Skeletal muscle cell (primary cell): ENCODE results near the gene ENSG00000226690.

- RRBS = no CpG with 5 or more reads among the region's 2 CpGs
Observed at GRCh38 chr7:11522063-11522514, 309.9 kb downstream of the THSD7A start.

GRCh38 chr7:11620893-11621490, 211.0 kb downstream of the THSD7A start:
- RRBS = no CpG with 5 or more reads among the region's 7 CpGs

- RRBS = 3% methylated on average over 10 of the region's 50 CpGs
Observed at GRCh38 chr7:12111279-12112224, 99.5 kb upstream of the TMEM106B start.

GRCh38 chr7:12504386-12504585, at the start of gene ENSG00000226690:
ENSG00000226690 (plus strand) TSS chr7:12504441.
- RRBS = no CpG with 5 or more reads among the region's 1 CpG

GRCh38 chr7:12685482-12686116, 1.8 kb upstream of the ARL4A start:
- RRBS = no CpG with 5 or more reads among the region's 15 CpGs

- RRBS = no CpG with 5 or more reads among the region's 4 CpGs
Observed at GRCh38 chr7:13017215-13017930, 329.9 kb downstream of the ARL4A start.

- RRBS = no CpG with 5 or more reads among the region's 22 CpGs
Observed at GRCh38 chr7:13806524-13807096, 182.9 kb downstream of the ETV1 start.

GRCh38 chr7:13990027-13990260, 478 bp upstream of the ETV1 start:
- RRBS = no CpG with 5 or more reads among the region's 8 CpGs

- RRBS = no CpG with 5 or more reads among the region's 2 CpGs
Observed at GRCh38 chr7:14238113-14238425, 248.6 kb upstream of the ETV1 start.

DNA sequence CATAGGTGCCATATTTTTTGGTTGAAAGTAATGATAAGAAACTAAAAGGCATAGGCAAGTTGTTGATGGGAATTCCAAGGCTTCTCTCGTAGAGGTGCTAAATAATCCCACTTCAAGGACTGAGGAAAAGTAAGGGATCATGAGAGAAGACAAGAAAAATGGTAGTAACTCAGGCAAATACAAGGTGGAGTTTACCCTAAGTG, 23.9 kb downstream of the AGMO start:
- RRBS = no CpG with 5 or more reads among the region's 1 CpG

GRCh38 chr7:15667859-15668323, 18.6 kb downstream of the MEOX2 start:
- RRBS = no CpG with 5 or more reads among the region's 5 CpGs

GRCh38 chr7:16311059-16311486, 110.3 kb downstream of the CRPPA start:
- RRBS = no CpG with 5 or more reads among the region's 6 CpGs

DNA sequence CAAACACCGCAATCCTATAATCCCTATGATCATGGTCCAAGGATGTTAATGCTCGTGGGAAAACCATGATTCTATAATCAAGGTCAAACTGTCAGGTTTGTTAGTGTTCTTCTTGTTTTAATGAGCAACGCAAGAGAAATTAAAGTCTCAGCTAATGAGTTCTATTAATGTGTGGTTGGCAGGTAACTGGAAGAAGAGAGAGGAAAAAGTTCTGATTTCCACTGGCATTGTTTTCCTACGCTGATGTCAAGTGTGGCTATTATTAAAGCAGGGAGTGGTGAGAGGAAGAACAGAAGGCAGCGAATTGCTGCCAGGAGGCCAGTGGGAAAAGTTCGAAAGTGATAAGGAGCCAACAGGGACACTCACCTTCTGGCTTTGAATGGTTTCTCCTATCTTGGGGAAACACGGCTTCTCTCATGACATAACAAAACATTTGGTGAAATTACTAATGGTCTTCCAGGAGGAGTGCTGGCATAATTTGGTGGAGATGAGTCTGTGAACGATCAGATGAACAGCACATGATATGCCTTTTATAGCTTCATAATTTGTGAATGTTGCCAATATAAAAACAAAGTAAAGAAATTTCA, 28.2 kb downstream of the LRRC72 start:
- RRBS = no CpG with 5 or more reads among the region's 8 CpGs

- RRBS = no CpG with 5 or more reads among the region's 5 CpGs
Observed at GRCh38 chr7:16660591-16661425, 14.8 kb downstream of the BZW2 start.

DNA sequence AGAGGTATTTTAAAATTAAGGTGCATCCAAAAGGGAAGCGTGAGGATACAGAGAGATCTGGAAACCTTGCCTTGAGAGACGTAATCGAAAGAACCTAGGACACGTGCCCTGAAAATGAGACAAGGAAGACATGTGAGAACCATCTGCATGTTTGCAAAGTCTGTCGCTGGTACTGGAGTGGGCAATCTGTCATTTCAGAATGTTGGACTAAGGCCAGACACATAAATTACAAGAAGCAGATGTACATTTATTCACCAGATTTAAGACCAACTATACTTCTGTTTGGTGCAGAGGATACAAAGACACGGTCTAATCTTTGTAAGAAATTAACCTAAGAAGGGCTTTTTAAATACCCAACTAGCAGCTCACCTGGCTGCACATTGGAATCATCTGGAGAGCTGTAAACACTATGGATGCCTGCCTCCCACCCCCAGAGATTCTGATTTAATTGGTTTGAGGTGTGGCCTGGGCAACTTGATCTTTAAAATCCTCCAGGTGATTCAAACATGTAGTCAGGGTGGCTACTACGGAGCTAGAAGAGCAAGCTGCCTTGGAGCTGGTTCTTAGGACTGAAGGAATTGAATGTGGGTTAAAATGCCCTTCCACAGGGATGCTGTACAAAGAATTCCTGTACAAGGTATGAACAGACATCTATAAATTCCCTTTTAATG, 9.0 kb downstream of the AGR2 start:
- RRBS = no CpG with 5 or more reads among the region's 7 CpGs

- RRBS = no CpG with 5 or more reads among the region's 3 CpGs
Observed at GRCh38 chr7:16929920-16930193, 48.1 kb upstream of the AGR3 start.

DNA sequence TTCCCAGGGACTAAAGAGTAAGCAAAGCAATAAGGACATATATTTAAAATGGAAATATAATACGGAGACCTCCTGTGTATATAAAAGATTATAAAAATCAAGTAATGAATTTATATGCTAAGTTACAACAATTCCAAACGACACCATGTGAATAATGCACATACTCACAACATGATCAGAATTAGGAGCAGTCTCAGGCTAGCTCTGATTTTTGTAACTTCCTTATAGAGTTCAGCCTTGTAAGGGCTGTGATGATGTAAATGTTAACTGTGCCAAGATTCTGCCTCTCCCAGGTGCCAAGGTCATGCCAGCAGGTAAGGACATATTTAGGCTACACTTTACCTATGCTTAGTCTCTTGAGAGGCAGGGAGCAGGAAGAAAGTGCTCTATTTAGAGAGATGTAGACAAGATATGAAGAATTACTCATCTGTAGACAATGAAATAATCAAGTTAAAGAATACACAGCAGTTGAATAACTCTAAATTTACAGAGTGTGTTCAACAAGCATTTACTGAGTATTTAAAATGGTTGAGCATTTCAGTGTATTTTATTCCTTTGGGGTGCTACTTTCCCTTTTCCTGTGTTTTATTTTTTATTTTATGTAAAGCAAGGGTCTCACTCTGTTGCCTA, 53.6 kb upstream of the AGR3 start:
- RRBS = no CpG with 5 or more reads among the region's 2 CpGs

DNA sequence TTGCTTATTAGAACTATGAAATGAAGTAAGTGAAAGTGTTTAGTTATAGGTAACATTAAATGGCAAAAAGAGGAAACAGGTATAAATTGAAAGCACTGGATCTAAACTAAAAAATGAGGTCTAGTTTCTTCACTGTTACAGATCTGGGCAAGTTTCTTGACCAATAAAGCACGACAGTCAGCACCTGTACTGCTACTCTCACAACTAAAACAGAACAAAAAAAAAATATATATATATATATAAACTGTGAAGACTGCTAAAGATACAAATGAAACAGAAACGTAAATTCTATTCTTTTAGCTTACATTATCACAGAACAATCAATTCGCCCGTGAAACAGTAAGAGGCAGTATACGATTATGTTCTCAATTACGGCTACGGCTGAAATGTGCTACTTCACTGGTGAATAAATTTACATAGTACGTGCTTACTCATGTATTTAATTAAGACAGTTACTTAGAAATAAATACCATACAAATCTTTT, 4.2 kb downstream of the AHR start:
- RRBS = no CpG with 5 or more reads among the region's 8 CpGs

GRCh38 chr7:17307927-17308071, 9.3 kb downstream of the AHR start:
- RRBS = no CpG with 5 or more reads among the region's 2 CpGs